A375 (cell line): ENCODE data around the genes TNFSF12, FXR2, SAT2 and ATP1B2.

- RAMPAGE, long total RNA = no peak
Observed at GRCh38 chr17:7513955-7514696, 32.9 kb downstream of the SLC35G6 start.

DNA sequence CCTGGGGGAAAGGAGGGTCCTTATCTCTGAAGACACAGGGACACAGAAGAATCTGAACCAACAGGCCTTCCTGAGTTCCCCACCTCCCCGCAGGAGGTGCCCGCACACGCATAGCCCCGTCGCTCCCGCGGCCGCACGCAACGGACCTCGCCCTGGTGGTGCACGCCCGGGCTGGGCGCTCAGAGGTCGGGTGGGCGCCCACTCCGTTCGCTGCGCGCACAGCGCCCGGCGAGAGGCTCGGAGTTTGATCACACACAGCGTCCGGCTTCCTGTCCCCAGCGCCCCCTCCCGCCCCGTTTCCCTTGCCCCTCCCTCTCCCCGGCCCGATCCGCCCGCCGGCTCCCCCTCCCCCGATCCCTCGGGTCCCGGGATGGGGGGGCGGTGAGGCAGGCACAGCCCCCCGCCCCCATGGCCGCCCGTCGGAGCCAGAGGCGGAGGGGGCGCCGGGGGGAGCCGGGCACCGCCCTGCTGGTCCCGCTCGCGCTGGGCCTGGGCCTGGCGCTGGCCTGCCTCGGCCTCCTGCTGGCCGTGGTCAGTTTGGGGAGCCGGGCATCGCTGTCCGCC lies at the start of gene TNFSF12:
Gene TNFSF12, plus strand, starts transcription at position 313 of the 564 bp plus-strand sequence.
- RAMPAGE, long total RNA = no peak

DNA sequence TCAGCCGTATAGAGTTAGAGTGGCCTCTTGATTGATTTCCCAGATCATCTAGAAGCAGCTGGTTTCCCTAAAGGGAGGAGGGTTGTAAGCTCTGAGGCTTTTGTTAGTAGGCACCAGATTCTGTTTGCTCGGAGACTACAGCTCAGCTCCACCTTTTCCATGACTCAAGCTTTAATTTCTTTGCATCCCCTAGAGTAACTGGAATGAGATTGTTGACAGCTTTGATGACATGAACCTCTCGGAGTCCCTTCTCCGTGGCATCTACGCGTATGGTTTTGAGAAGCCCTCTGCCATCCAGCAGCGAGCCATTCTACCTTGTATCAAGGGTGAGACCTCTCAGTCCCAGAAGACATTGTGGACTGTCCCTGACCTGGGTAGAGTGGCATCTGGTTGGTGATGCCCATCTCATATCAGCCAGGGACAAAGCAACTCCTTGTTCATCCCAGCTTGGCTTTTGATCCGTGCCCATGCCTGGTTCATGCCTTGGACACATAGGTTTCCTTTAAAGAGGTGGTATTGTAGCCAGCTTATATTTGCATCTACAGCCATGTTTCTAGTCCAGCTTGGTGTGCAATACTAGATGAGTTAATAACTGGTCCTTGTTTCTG lies 1.8 kb downstream of the EIF4A1 start:
- RAMPAGE, long total RNA = no peak

DNA sequence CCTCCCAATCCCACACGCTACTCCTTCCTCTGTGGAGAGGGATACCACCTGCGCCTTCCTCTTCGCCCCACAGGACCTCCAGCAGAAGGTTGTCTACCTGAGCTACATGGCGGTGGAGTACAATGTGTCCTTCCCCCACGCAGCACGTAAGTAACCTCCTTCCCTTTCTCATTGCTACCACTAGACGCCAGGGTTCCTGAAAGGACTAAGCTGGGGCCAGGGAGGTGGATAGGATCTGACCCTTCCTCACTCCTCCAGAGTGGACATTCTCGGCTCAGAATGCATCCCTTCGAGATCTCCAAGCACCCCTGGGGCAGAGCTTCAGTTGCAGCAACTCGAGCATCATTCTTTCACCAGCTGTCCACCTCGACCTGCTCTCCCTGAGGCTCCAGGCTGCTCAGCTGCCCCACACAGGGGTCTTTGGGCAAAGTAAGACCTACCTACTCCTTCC lies 1.2 kb downstream of the CD68 start:
- RAMPAGE, long total RNA = no peak

- RAMPAGE, long total RNA = no peak
Observed at GRCh38 chr17:7614616-7615721, at the start of gene FXR2. Gene FXR2, minus strand, starts transcription at chr17:7614897.

GRCh38 chr17:7626873-7627924 lies at the start of gene SAT2:
Gene SAT2, minus strand, starts transcription at chr17:7627821.
- RAMPAGE, long total RNA = no peak

- RAMPAGE, long total RNA = no peak
Observed at GRCh38 chr17:7641748-7642132, 9.0 kb upstream of the ATP1B2 start.

- RAMPAGE, long total RNA = no peak
Observed at GRCh38 chr17:7650167-7651036, at the start of gene ATP1B2. Gene ATP1B2, plus strand, starts transcription at chr17:7650926.

- RAMPAGE, long total RNA = no peak
Observed at GRCh38 chr17:7673446-7674167, 13.7 kb downstream of the TP53 start.

GRCh38 chr17:7858156-7858358 lies 254 bp downstream of the CYB5D1 start:
- RAMPAGE, long total RNA = no peak

DNA sequence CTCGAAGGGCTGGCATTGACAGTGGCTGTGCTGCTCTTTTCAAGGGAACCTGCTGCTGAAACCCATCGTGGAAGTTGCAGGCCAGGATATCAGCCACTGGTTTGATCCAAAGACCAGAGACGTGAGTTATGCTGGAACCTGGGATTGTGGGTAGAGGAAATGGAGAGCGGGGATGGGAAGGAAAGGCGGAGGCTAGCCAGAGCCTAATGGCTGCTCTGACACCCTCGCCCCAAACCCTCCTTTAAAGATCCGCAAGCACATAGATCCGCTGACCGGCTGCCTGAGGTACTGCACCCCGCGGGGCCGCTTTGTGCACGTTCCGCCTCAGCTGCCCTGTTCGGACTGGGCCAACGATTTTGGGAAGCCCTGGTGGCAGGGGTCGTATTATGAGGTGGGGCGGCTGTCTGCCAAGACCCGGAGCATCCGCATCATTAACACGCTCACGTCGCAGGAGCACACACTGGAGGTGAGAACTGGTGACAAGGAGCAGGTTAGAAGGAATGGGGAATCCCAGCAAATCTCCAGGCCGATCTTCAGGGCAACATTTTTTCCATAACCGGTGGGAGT lies 639 bp downstream of the CYB5D1 start:
- RAMPAGE, long total RNA = no peak

DNA sequence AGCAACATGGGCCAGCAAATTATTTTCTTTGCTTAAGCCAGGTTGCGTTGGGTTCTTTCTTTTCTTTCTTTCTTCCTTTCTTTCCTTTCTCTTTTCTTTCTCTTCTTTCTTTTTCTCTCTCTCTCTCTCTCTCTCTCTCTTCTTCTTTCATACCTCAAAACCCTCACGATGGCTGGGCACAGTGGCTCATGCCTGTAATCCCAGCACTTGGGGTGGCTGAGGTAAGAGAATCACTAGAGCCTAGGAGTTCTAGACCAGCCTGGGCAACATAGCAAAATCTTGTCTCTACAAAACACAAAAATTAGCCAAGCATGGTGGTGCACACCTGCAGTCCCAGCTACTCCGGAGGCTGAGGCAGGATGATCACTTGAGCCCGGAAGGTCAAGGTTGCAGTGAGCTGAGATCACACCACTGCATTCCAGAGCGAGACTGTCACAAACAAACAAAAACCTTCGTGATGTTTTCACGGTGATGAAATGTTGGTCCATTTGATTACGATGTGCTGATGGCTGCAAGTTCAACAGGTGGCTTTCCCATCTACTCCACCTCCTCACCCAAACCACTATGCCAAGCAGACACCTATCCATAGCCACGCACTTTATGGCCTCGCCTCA lies 17.4 kb upstream of the ALOX15B start:
- RAMPAGE, long total RNA = no peak

GRCh38 chr17:8048317-8048965 lies 9.6 kb downstream of the ALOX15B start:
- RAMPAGE, long total RNA = no peak

DNA sequence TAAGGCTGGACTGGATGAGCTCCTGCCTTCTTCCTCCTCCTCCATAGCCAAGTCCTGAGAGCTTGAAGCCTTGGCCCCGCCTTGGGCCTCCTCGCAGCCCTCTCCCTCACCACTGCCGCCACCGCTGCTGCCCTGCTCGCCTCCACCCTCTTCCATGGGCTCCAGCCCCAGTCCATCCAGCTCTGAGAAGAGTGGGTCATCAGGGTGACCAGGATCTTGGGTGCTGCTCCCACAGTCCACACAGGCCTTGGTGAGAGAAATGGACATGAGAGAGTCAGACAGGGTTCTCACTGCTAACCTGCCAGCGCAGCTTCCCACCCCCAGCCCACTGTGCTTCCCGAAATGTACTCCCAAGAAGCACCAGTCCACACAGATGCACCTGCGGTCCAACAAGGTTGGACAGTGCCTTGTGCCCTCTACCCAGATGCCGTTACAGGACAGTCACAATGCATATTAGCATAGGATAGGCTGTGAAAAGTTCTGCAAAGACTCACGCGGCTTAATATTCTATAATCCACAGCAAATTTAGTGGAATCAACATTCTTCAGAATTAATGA lies 11.0 kb downstream of the PER1 start:
- RAMPAGE, long total RNA = no peak

GRCh38 chr17:8147030-8147974 lies 4.9 kb downstream of the PER1 start:
- RAMPAGE, long total RNA = no peak

DNA sequence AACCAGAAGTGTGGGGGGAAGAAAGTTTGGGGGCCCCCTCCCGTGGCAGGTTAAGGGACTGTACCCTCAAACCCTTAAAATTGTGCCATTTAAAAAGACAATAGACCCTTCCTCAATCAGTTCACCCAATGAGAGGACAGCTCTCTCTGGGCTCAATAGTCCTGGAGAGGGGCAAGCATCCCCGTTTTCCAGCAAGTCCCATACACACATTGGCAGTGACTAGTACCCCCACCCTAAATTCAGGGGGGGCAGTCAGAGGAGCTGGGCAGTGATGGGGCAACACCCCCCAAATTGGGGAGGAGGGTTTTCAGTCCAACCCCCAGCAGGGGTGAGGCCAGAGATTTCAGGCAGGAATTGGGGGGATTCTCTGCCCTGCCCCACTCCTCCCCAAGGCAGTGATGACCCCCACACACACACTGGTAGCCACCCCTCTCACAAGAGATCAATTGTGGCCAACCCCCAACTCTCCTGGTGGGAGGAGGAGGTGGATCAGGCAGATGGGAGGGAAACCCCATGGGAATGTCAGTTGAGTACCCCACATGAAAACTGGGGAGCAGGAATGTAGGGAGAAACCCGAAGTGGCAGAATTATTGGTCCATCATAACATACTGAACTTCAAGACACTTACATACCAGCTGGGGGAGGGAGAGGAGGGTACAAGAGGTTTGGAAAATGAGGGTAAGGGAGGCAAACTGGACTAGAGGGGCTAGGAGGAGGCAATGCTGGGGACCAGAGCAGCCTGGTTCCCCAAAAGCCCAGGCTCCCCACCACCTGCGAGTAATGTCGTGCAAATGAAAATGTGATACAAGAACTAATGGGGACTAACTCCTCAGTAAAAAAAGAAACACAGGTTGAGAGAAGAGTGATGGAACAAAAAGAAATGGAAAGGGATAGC lies 3.2 kb downstream of the VAMP2 start:
- RAMPAGE, long total RNA = no peak

GRCh38 chr17:8161168-8161940 lies 1.4 kb downstream of the VAMP2 start:
- RAMPAGE, long total RNA = no peak

GRCh38 chr17:8163989-8164809 lies 1.5 kb upstream of the VAMP2 start:
- RAMPAGE, long total RNA = no peak

- RAMPAGE, long total RNA = no peak
Observed at GRCh38 chr17:8206599-8207354, 3.6 kb downstream of the AURKB start.

DNA sequence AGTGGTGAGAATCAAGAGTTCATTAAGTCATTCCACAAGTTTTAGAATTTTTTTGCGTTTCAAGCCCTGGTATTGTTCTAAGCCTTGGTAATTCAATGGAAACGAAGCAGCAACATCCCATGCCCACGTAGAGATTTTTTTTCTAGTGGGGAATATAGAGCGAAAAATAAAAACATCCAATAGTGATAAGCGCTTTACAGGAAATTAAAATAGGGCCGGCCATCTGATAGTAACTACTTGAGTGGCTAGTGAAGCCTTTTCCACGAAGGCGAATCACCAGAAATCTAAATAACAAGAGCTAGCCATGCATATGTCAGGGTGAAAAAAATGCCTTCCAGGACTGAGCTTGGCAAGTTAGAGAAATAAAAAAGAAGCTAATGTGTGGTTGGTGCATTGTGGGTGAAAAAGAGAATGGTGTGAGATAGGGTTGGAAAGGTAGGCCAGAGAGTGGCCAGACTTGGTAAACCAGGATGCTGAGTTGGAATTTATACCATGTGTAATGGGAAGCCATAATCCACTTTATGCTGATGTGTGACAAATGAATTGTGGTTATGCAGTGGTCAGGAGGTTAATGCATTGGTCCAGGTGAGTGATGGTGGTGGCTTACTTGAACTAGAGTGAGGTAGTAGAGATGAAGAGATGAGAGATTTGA lies 812 bp downstream of the PFAS start:
- RAMPAGE, long total RNA = no peak